Endothelial cell (in vitro differentiated cells): ENCODE results near the genes PI4KA and P2RX6.

GRCh38 chr22:20812920-20813749 is 39.2 kb downstream of the SERPIND1 start:
- PRO-cap, result no peak

- PRO-cap, result bidirectional peak, plus-strand start at chr22:20858537, minus-strand start at chr22:20858277; bidirectional peak, plus-strand start at chr22:20859007, minus-strand start at chr22:20858767
Observed at GRCh38 chr22:20858195-20858939, at the start of gene PI4KA. PI4KA (minus strand) TSS chr22:20858811.

DNA sequence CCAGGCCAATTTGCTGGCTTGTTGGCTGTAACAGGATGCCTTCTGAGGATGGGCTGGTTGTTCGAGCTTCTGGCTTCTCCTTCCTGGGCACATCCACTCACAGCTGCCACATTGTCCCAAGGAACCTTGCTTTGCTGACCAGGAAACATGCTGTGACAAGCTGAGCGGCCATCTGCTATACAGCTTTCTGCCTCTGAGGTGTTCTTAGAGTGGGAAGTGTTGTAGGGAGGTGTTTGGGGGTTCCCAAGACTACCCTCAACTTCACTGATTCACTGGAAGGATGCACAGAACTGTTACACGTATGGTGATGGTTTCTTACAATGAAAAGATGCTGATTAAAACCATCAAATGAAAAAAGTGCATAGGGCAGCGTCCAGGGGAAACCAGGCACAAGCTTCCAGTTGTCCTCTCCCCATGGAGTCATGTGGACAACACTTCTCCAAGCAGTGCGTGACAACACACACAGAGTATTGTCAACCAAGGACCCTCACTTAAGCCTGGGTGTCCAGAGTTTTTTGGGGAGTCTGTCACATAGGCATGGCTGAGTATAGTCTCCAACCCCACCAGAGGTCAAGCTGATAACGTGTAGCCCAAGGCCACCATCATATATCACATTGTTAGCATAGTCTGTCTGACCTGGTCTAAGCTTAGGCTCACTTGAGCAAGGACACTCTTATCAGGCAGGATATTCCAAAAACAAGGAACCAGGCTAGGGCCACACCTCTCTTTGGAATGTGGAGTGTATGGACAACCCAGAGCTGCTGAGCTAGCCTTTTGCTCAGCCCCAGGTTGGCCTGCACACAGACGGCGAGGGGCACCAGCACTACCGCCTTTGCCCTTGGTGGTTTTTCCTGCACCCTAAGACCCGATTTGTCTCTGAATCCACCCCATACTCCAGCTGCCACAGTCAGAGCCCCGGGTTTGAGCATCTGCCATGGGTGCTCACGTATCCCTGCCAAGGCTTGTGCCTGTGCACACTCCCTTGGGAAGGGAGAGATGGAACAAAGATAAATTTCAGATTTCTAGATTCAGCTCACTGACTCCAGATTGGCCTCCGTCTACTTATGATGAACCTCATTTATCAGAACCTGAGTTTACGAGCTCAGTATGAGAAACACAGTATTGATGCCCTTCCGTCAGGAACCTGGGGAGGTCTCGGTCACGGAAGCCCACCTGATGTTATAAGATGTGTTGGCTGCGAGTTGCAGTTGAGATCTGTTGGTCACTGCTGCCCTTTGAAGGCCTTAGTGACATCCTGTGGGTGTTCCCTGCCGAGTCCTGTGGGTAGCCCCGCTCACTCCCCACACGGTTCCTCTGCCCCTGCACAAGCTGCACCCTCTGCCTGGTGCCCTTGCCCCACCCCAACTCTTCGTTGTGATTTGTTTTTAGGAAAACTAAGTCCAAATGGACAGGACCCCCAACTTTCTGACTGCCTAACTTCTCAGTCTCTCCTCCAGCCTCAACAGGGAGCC is 7.1 kb downstream of the SNAP29 start:
- PRO-cap, result no peak

GRCh38 chr22:20918794-20919323 is 1.7 kb downstream of the CRKL start:
- PRO-cap, result no peak

DNA sequence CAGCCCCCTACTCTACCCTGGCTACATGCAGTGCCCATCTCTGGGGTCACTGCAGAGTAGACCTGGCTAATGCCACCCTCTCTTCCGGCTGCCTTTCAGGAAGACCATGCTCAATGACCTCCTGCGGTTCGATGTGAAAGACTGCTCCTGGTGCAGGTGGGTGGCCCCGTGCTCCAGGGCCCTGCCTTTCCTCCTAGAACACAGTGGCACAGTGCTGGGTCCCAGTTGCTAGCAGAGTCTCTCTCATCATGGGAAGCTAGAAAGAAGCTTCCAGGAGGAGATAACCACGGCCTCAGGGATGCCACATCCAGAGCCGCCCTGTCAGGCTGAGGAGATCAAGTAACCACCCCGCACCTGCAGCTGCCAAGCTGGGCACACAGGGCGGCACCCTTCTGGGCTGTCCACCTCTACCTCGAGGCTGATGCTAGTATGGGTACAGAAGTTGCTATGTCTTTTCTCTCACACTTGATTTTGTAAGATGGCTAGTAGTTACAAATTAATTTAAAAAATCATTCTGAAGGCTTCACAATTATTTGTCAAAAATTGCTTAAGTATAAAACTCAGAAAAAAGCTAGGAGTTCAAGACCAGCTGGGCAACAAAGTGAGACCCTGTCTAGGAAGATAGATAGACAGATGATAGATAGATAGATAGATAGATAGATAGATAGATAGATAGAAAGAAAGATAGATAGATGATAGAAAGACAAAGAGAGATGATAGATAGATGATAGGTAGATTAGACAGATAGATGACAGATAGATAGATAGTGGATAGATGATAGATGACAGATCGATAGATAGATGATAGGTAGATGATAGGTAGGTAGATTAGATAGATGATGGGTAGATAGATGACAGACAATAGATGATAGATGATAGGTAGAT is 3.9 kb downstream of the LZTR1 start:
- PRO-cap, result no peak

DNA sequence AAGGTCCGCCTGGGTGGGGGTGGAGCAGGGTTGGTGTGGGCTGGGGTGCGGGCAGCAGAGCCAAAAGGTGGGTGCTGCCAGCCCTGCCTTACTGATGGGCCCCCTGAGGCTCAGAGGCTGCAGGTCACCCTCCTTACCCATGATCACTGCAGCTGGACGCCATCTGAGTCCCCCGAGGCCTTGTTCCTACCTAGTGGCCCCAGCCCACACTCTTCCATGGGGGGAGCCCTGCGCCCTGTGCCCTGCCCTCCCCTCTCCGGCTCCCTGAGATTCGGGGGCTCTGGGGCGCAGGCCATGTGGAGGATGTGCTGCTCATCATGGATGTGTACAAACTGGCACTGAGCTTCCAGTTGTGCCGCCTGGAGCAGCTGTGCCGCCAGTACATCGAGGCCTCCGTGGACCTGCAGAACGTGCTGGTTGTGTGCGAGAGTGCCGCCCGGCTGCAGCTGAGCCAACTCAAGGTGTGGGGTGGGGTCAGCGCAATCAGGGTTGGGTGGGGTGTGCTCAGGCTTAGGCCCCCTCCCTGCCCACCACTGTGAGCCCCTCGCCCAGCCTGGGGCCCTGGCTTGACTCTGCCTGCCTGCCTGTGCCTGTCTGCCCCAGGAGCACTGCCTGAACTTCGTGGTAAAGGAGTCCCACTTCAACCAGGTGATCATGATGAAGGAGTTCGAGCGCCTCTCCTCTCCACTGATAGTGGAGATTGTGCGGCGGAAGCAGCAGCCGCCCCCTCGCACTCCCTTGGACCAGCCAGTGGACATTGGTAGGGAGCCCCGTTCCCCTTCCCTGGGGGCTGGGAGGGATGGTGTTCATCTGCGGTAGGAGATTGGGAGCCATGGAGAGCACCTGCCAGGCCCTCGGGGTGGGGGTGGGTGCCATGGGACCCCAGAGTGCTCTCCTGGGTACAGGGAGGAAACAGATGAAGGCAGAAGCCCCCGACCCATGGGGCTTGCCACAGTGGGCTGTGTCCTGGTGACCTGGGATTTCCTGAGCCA is 7.4 kb downstream of the THAP7 start:
- PRO-cap, result no peak

DNA sequence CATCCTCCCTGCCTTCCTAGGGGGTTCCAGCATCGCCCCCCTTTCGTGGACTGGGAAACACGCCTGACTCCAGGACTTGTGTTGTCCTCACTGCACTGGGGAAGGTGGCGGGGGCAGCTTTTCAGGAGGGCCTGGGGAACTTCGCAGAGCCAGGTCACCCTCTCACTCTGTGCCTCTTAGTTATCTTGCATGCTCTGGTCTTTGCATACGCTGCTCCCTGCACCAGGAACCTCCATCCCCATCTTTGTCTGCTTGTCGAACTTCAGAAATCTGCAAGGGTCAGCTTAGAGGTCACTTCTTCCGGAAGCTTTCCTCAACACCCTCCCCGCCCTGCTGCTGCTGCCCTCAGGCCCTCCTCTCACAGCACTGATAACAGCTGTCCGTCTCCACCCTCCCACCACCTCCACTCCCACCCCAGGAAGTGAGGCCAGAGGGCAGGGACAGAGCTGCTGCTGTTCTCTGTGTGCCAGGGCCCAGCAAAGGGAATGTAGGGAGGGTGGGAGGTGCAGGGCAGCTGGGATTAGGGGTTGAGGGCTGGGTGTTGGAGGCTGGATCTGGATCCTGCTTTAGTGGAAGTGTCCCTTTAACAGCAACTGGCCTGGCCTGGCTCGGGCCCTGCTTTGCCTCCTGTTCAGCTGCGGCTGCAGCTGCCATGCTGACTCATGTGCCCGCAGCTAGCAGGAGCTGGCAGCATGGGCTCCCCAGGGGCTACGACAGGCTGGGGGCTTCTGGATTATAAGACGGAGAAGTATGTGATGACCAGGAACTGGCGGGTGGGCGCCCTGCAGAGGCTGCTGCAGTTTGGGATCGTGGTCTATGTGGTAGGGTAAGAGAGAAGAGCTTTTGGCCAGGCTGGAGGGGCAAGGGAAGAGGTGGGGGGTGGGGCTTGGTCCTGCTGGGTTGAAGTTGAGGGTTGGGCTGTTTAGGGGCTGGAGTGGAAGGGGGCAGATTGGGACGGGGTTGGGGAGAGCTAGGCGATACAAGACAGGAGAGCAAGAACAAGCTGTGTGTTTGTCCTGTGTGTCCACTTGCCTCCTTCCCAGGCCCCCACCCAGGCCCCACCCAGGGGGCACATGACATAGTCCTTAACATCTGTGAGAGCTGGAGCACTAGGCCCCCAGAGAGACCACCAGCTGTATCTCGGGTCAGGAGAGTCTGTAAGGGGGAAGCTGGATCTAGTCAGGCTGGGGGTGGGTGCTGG is at the start of gene P2RX6:
P2RX6 (plus strand) TSS at position 653 of the 1,201 bp plus-strand sequence.
- PRO-cap, result unidirectional peak, minus-strand start at position 262 of the sequence; unidirectional peak, minus-strand start at position 368 of the sequence

DNA sequence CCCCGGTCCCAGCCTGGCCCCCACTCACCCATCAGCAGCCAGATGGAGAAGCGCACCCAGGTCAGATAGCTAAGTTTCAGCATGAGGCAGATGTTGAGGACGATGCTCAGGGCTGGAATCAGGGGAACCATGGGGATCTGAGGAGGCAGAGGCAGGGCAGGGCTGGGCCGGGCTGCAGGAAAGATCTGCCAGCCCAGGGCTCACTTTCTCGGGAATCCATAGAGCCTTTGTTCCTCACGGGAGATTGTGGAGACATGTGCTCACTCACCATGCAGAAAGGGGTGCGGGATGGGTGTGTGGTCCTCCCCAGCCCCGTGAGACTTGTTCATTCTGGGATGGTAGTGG is 3.1 kb downstream of the SLC7A4 start:
- PRO-cap, result no peak

GRCh38 chr22:21621134-21622349 is 8.3 kb downstream of the YDJC start:
- PRO-cap, result no peak

DNA sequence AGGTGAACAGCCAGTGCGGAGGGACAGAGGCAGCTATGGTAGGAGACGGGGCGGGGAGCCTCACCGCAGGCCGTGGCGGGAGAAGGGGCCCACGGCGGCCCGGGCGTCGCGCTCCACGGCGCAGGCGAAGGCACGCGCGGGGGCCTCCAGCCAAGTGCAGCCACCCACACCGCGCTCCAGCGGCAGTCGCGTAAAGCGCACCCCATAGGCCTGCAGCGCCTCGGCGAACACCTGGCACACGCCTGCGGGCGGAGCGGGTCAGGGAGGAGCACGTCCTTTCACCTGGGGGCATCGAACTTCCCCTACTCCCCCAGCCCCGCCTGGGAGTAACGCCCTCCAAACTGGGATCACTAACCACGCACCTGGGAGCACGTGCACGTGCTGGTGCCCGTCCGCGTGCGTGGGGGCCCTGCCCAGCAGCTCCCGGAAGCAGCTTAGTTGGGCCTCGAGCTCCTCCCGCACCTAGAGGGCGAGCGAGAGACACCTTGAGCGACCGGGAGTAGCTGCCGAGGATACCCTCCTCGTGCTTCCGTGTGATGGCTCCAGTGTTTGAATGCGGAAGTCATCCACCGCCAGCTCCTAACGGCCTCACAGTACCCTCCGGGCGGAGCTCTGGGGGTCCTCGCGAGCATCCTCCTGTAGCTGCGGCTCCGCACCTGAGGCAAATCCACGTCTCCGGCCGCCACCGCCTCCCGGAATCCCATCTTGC is 722 bp downstream of the YDJC start:
- PRO-cap, result unidirectional peak, plus-strand start at position 528 of the sequence

DNA sequence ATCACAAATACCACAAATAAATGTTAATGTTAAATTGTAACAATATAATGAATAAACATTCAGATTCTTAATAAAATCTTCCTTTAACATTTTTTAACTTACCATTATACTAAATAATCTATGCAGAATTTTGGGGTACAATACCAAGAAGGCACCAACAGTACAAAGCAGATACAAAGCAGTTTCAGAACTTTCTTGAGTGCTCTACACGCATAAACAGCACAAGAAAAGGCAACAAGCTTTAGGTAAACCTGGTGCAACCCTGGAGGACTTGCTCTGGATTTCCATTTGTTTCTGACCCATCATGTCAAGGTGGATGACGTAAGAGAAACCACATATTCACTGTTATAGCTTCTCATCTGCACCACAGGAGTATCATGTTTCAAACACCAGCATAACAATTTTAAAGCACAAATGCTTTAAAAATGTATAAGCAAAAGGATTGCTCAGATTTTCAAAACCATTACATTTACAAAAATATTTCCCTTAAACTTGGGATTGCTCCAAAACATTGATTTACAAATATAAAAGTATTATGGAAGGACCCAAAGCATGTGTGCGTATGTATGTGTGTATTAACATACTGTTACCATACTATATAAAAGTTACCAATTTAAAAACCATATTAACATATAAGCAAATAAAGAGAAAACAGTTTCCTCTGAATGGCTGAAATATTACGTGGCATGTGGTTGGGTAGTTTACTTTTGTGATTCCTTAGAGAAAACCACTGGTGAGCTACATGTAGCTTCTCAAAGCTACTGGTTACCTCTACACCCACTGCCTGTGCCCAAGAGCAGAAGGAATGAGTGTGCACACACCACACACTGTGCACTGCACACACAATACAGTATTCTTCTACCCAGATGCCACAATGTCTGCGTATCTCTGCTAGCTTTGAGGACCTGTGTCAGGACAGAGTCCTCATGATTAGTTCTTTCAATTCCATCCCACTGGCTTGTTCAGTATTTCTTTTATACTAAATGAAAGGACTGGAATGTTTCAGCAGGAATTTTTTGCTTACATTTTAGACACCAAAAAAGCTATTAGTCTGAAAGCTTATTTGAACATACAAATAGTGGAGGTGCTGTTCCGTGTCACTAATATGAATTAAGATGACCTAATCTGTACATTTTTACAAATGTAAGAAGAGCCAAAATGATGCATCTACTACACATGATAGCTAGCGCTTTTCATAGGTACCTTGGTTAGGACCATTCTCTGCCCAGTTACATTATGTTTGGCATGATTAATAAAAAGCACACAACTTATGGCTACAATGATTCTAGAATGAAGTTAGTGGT is 25.4 kb upstream of the YPEL1 start:
- PRO-cap, result no peak

- PRO-cap, result no peak
Observed at GRCh38 chr22:21765877-21766657, 30.5 kb upstream of the YPEL1 start.

GRCh38 chr22:21803026-21803625 is 64.3 kb downstream of the MAPK1 start:
- PRO-cap, result no peak

- PRO-cap, result no peak
Observed at GRCh38 chr22:21813802-21814240, 53.6 kb downstream of the MAPK1 start.

- PRO-cap, result no peak
Observed at GRCh38 chr22:21817026-21817820, 50.2 kb downstream of the MAPK1 start.

DNA sequence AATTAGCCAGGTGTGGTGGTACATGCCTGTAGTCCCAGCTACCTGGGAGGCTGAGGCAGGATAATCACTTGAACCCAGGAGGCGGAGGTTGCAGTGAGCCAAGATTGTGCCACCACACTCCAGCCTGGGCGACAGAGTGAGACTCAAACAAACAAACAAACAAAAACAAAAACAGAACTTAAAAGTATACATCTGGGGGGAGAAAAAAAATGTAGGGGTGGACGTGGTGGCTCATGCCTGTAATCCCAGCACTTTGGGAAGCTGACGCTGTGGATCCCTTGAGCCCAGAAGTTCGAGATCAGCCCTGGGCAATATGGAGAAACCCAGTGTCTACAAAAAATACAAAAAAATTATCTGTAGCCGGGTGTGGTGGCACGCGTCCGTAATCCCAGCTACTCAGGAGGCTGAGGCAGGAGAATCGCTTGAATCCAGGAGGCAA is 31.2 kb downstream of the MAPK1 start:
- PRO-cap, result no peak

DNA sequence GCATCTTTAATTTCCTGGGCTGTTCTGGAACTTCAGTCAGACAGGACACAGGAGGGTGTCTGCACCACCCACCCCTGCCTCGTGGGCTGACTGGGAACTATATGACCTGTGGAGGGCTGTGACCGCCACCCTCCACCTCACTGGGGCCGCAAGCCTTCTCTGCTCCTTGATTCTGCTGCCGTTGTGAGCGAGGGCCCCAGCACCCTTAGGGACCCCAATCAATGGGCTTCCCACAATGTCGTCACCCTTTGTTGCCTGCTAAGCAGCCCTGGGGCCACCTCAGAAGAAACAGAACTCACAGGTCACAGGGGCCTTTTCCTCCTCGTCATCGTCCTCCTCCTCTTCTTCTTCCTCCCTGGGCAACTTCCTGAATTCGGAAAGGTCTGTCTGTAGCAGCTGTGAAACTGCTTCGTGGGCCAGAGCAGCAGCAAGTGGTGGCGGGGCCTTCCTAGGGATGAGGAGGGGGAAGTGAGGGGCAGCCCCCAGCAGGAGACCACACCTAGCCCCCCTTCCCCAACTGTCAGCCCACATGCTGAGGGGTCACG is 13.3 kb downstream of the PPM1F start:
- PRO-cap, result bidirectional peak, plus-strand start at position 368 of the sequence, minus-strand start at position 297 of the sequence

DNA sequence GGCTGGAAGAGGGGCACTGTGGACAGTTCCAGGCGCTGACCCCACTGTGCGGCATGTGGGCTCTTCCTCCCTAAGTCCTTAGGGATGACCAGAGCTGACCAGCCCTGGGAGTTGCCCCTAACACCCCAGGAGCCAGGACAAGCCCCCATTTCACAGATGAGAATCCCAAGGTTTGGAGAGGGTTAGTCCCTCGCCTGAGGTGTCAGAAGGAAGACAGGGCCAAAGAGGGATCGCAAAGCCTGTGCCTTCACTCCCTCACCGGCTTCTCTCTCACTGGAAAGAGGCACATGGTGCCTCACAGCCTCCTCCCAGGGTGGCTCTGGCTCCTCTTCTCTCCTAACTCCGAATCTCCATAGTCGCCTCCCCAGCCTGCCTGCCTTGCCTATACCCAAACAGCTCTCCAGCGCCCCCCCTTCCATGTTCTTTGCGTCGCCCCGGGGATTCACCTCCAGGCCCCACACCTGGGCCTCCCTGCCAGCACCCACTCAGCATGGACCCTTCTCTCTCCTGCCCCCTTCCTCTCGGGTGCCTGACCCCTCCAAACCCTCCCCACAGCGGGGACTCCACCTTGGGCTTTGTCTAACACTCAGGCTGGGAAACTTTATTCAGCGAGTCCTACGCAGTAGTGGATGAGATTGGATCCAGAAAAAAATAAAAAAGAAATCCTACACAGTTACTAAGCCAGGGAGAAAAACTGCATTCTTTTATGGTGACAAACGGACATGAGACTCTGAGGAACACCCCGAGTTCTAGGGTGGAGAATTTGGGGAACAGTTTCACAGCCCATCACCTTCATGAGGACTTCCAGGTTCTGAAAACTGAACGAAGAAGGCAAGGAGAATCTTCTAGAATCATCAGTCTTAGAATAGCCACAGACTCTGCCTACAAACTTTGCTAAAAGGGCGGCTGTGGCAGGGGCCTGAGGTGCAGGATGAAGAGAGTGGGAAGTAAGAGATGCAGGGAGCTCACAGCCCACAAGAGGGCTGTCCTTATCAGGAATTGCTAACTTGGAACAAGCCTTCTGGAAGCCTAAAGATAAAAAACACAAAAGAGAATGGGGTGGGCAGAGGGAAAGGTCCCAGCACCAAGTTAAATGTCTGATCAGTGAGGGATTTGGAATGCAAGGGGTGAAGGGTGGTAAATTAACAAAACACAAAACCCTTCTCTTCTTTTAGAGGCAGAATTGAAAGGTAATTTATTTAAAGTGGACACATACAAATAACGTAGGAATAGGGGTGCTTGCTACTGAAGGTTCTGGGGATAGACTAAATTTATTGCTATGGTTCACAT is 5.4 kb downstream of the PPM1F start:
- PRO-cap, result bidirectional peak, plus-strand start at position 1,047 of the sequence, minus-strand start at position 942 of the sequence

DNA sequence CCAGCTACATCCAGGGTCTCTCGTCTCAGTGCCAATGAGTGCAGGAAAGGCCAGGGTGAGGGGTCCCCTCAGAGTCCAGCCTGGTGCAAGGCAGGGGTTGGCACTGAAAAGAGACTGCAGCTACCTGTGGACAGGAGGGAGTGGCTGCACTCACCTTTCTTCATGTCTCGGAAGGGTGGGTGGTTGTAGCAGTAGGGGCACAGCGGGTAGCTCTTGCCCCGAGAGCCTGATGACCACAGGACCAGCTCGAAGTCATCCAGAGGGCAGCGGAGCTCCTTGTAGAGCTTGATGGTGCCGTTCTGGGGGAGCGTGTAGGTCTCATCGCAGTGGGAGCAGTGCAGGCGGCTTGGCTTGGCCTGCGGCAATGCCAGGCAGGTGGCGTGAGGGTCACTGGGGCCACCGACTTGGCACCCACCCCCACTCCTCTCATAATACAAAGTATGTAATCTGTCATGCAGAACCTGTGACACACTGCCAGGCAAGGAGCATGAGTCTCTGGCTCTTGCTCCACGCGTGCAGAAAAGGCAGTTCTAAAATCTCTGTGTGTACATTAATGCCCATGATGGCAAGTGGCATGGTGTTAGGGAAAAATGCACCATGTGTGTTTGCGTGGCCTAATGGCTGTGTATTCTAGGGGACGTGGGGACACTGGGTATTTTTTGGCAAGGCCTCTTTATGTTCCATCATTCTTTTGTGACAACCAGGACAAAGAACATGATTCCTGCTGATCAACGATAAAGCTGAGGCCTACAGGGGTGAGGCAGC is 5.9 kb upstream of the PPM1F start:
- PRO-cap, result no peak

- PRO-cap, result no peak
Observed at GRCh38 chr22:21994735-21994983, 12.1 kb upstream of the TOP3B start.